Neuron (in vitro differentiated cells): ENCODE data around the gene TXNDC9.

DNA sequence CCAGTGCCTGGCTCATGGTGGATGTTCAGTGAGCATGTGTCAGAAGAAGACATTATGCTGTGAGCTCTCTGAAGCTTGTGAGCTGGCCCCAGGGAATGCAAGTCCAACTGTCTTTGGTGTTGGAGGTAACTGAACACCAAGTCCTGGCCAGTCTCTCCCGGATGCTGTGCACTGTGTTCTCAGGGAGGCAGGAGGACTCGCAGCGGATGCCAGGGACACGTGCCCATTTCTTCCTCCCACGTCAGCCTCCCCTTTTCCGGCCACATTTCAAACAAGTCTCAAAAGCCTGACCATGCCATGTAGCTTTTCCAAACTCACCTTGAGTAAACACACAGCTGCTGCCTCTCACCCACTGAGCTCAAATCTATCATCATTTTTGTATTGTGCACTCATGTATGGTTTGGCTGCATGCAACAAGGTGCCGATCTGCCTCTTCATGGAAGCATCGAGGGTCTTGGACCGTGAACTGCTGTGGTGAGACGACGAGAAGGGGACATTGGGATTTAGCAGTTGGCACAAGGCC is 44.3 kb upstream of the MGAT4A start:
- PRO-cap = no peak

GRCh38 chr2:98822304-98823248 is 91.6 kb upstream of the MGAT4A start:
- PRO-cap = unidirectional peak, plus-strand start at chr2:98822600; bidirectional peak, plus-strand start at chr2:98823052, minus-strand start at chr2:98822980

- PRO-cap = no peak
Observed at GRCh38 chr2:98833286-98834166, 102.5 kb downstream of the CRACDL start.

- PRO-cap = bidirectional peak, plus-strand start at chr2:99336108, minus-strand start at chr2:99336117; bidirectional peak, plus-strand start at chr2:99336593, minus-strand start at chr2:99336347
Observed at GRCh38 chr2:99335634-99336744, at the start of gene TXNDC9. TSS of gene TXNDC9 (minus strand) at chr2:99336333.

GRCh38 chr2:99410000-99410897 is 73.1 kb downstream of the EIF5B start:
- PRO-cap = no peak

GRCh38 chr2:99472298-99473153 is 17.3 kb downstream of the REV1 start:
- PRO-cap = no peak

GRCh38 chr2:99904643-99905496 is 237.5 kb downstream of the AFF3 start:
- PRO-cap = no peak

DNA sequence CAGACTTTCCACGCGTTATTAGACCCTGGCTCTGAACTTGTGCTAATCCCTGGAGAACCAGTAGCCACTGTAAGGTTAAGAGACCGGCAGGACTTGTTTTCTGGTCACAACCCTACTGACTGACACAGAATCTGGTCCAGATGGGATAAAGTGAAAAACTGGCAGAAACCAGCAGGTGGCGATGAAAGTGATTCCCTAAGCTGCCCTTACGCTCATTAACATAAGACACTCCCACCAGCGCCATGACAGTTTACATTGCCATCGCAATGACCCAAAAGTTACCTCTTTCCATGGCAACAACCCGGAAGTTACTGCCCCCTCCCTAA is 35.6 kb upstream of the AFF3 start:
- PRO-cap = no peak

GRCh38 chr2:100178385-100178713 is 36.0 kb upstream of the AFF3 start:
- PRO-cap = no peak

DNA sequence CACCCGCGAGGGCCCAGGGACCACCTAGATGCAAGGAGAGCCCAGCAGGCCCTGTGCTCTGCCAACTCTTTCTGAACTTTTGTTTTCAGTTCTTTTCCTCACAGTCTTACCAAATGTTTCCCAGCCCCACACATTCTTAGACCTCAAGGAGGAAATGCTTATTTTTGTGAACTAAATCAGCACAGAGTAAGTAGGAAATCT is 79.1 kb downstream of the LONRF2 start:
- PRO-cap = no peak

DNA sequence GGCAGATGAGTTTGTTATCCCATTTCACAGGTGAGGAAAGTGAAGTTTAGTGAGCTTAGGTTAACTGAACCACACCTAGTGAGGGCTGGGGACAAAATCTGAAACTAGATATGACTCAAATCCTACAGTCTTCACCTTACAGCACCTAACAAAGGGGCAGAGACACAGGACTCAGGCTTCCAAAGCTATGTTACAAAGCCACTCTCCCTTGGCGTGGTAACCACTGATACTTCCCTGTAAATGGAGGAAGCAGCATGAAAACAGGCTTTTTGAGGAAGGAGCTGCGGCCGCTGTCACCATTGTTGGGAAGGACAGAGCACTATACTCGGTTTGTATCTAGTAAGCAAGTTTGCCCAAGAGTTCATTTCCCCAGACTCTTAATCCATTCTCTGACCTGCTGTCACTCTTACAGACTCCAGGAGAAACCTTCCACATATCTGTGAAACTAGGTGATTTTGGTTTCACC is 60.3 kb downstream of the LONRF2 start:
- PRO-cap = no peak

DNA sequence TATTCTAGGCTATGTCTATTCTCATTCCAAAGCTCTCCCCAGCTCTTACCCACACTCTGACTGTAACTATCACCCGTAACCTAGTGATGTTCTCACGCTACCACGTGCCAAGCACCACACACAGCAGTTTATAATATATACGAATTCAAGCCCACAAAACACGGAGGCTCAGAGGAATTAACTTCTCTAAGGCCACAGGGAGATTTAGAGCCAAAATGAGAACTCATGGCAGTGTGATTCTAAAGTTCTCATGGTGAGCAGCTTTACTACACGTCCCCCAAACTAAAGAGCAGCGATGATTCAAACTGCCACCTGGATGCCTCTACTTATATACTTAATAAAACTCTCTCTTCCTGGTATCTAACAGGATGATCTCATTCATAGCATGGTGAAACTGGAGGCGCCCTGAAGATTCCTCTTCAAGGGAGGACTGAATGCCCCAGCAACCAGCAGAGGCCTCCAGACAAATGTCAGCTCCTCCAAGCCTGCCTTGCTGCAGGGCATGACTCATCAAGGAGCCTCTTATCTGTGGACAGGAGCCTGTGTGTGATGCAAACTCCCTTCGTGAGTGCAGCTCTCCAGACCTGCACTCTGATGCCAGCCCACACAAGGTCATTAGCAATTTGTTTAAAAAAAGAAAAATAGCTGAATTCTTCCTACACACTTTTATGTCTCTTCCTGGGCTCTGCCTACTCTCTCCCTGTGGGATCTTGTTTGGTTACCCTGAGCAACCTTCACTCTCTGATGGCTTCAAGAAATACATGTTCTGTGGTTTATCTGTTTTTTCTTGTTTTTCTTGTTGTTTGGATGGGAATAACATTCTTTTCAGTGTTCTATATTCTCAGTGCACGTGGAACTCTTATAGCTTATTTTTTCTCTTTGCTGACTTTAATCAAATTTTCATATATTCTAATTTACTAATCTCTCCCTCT is 30.3 kb downstream of the LONRF2 start:
- PRO-cap = no peak

GRCh38 chr2:100742127-100743252 is 77.4 kb upstream of the NPAS2 start:
- PRO-cap = no peak

- PRO-cap = no peak
Observed at GRCh38 chr2:100871785-100872390, 51.9 kb downstream of the NPAS2 start.

- PRO-cap = no peak
Observed at GRCh38 chr2:100953566-100954132, 48.4 kb upstream of the RPL31 start.

DNA sequence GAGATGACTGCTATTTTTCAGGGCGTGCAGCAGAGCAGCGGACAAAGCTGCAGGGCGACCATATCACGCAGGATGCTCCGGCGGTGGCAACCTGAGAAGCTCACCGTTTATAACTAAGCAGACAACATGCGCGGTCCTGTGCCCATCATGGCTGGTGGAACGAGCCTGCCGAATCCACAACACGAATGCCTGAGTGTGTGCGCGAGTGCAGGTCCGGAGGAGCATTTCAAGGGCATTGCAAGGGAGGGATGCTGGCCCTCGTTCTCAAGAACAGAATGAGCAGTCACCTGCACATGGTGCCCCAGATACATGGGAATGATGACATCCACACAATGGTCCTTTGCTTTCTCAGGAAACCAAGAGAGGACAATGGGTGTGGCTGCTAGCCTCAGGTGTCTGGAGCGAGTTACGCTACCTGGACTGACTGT is 39.9 kb downstream of the TBC1D8 start:
- PRO-cap = no peak

- PRO-cap = no peak
Observed at GRCh38 chr2:101124368-101125795, 26.3 kb downstream of the TBC1D8 start.

DNA sequence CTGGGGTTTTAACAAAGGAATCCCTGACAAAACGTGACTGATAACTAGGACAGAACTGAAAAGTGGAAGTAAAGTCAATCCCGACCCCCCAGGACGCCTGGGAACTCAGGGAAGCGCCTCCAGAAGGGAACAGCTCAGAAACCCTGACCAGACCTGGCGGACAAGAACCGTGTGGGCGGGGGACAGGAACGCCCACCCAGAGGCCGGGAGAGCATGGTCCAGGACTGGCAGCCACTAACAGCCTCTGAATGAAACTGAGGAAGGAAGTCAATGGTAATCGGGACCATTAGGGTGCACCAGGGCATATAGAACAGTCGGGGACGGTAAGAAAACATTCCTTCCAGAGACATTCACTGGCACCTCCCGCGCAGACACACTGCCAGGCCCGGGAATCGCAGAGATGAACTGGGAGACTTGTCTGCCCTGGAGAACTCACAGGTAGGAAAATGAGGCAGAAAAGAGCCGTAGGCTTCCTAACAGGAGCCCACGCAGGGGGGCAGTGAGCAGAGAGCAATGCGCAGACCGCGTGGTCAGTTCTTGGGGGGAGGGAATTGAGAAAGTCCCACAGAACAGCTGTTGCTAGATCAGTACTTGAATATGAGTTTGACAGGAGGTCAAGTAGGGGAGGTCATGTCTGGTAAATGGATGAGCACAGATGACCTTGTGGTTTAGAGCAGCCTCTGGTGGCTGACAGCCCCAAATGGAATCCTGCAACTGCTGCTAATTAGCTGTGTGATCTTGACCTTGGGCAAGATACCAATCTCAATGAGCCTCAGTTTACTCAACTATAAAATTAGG is 1.3 kb upstream of the TBC1D8 start:
- PRO-cap = no peak

DNA sequence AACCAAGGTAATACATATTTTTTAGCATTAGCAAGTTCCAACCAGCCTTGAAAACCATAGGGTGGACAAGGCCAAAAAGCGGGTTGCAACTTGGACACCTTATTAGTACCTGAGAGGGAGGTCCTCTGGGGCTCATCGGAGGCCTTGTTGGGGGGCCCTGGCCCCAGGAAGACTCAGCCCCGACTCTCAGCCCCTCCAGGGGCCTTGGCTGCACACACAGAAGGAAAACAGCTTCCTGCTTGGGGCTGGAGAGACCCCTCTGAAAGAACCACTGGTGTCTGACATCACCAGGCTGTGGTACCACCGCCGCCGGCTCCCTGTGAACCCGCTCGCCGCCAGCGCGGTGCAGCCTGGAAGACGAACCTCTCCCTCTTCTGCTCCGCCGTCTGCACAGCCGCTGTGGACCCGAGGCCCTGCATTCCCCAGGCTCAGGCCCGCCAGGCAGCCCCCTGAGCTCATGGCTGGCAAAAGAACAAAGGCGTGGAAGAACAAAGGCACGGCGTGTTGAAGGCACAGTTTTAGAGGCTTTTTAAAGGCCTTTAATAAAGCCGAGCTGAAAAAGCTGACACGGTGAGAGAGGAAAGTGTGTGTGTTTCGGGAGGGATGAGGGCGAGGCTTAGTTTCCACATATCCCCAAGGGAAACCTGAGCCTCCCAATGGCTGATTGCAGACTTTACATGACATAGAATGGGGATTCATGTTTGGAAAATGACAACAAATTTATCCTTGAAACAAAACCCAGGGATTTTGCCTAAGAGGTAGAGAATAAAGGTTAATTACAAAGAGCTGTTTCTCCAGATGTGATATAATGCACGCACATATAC is 40.0 kb downstream of the RFX8 start:
- PRO-cap = unidirectional peak, minus-strand start at position 600 of the sequence

- PRO-cap = no peak
Observed at GRCh38 chr2:101518788-101519307, 43.9 kb upstream of the RFX8 start.